Neural progenitor cell (in vitro differentiated cells): ENCODE results near the gene ALG14.

DNA sequence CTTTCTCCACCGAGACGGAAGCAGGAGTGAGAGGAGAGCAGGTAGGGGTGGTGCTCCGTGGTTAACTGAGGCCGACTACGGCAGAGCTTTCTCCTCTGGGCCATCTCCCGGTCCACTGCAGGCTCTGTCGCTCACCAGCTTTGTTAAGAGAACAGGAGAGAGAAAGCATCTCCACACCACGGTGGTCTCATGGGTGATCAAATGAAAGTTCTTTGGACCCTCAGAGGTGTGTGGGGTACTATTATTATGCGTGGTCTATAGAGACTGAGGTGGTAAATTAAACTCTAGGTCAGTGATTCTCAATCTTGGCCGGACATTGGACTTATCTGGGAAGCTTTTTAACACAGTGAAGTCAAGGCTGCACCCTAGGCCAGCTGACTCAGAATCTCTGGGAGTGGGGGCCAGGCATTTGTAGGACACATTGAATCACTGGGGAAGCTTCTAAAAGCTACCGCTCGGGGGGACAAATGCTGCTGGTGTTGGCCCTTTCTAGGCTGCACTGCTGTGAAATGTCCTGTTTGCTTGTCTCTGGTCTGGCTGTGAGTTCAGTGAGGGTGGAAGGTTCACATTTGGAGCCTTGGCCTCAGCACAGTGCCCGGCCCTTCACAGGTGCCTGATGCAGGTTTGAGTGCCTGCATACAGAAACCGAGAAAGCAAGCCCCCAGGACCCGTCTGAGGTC, 24.9 kb downstream of the ABCA4 start:
- RAMPAGE, long total RNA = no peak

GRCh38 chr1:94125640-94125963, 4.7 kb upstream of the ABCA4 start:
- RAMPAGE, long total RNA = no peak

GRCh38 chr1:94234593-94235241, 2.7 kb downstream of the ARHGAP29 start:
- RAMPAGE, long total RNA = no peak

DNA sequence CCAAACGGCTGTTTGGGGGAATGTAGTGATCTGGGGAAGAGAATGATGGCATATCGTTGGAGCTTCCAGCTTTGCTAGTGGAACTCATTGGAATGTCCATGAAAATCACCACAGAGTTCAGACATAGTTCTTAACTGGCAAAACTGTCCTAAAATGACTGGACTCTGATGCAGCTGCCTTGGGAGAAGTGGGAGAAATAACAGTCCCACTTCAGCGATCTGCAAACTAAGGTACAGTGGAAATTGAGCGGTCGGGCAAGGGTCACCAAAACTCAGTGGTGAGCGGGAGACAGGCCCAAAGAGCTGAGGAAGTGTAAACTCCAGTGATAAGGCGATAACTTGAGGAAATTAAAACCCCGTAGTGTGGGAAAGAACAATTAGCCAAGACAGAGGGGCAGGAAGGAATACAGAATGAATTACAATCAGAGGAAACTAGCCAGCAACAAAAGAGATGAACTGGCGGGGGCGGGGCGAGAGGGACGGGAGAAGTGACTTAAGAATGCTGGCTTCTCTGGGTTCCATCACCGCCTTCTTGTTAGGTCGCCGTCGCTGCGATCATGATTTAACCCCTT, 89.8 kb upstream of the ARHGAP29 start:
- RAMPAGE, long total RNA = no peak

- RAMPAGE, long total RNA = no peak
These were observed 37.1 kb downstream of the F3 start for GRCh38 chr1:94504415-94504836.

DNA sequence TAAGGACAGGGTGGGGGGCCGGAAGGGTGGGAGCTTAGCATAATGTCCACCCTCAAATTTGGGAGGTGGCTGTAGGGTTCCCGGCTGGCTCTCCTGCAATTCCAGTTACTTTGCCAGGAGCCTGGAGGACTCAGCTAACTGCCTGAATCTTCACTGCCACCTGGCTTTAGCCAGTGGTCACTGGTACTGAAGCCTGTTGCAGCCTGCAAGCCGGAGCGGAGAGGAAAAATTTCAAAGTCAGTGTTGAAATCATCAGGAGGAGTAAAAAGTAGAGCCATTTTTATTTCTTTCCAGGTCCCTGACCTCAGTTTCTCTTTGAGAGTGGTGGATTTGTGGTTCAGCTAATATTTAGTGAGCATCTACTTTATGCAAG, 57.9 kb upstream of the F3 start:
- RAMPAGE, long total RNA = no peak

GRCh38 chr1:94621347-94621879, 79.9 kb upstream of the F3 start:
- RAMPAGE, long total RNA = no peak

- RAMPAGE, long total RNA = no peak
These were observed 135.2 kb upstream of the F3 start for GRCh38 chr1:94676784-94677080.

DNA sequence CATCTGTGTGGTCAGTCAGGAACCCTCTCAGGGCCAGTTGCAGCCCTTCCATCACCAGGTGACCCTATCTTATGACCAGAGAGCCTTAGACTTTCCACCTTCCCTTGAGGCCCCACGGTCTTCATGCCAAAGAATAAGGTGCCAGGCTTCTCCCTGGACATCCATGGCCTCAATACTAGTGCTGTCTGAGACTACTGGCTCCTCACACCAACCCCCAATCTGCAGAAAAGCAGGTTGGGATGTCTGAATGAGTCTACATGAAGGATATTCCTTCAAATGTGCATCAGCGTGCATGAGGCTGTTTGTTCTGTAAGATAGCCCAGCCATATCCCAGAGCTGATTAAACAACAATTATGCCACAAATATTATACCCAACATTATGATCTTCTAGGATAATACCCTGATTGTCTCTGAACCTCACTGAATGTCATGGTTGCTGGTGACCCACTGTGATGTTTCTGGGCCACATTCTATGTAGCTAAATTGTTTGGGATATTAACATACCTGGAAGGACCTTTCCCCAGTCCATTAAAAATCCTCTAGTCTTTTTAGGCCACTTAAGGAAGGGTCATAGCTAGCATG, 51.0 kb upstream of the SLC44A3 start:
- RAMPAGE, long total RNA = no peak

GRCh38 chr1:94860367-94861130, 40.4 kb downstream of the SLC44A3 start:
- RAMPAGE, long total RNA = no peak

GRCh38 chr1:94866125-94867011, 46.2 kb downstream of the SLC44A3 start:
- RAMPAGE, long total RNA = no peak

DNA sequence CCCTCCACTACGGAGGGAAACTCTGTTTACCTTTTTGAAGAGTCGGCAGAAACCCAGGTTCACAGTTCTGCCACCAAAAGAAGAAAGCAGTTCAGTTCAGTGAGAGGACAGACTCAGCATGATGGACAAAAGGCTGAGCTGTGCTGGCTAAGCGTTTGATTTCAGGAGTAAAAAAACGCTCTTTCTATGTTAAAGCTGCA, 42.4 kb downstream of the CNN3 start:
- RAMPAGE, long total RNA = no peak

DNA sequence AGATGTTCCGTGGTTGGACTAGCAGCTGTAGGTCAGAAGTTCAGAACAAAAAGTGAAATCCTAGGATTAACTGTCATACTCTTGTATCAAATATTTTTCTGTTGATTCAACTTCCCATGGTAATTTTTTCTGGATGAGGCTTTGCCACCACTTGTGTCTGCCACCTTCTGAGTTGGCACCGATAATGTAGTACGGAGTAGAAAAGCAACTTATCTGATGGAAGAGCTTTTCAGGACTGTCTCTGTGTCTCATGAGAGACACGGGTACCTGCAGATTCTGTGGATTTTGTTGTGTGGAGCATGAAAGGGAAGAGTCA, 44.6 kb upstream of the CNN3 start:
- RAMPAGE, long total RNA = no peak

GRCh38 chr1:95069296-95070178, 3.2 kb downstream of the ALG14 start:
- RAMPAGE, long total RNA = no peak

- RAMPAGE, long total RNA = start-site peak on the minus strand at chr1:95072898-95072967, 52 and 51 reads in 2 replicates
These were observed at the start of gene ALG14 for GRCh38 chr1:95071961-95073135. ALG14 (minus strand) TSS chr1:95072951.

DNA sequence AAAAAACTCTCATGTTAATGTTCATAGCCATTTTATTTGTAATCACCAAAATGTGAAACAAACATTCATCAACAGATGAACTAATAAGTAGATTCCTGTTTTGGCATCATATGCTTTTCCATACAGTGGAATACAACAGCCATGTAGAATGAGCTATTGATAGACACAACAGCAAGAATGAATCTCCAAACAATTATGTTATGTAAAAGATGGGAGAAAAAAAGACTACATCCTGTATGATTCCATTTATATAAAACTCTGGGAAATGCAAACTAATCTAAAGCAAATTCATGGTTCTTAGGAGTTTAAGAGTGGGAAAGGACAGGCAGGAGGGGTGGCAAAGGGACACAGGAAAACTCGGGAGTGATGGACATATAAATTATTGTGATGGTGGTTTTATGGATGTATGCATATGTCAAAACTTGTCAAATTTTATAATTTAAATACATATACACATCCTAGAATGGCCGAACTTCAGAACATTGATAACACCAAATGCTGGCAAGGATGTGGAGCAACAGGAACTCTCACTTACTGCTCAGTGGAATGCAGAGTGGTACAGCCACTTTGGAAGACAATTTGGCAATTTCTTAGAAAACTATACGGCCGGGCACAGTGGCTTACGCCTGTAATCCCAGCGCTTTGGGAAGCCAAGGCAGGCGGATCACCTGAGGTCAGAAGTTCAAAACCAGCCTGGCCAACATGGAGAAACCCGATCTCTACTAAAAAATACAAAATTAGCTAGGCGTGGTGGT, 34.1 kb downstream of the PTBP2 start:
- RAMPAGE, long total RNA = no peak

DNA sequence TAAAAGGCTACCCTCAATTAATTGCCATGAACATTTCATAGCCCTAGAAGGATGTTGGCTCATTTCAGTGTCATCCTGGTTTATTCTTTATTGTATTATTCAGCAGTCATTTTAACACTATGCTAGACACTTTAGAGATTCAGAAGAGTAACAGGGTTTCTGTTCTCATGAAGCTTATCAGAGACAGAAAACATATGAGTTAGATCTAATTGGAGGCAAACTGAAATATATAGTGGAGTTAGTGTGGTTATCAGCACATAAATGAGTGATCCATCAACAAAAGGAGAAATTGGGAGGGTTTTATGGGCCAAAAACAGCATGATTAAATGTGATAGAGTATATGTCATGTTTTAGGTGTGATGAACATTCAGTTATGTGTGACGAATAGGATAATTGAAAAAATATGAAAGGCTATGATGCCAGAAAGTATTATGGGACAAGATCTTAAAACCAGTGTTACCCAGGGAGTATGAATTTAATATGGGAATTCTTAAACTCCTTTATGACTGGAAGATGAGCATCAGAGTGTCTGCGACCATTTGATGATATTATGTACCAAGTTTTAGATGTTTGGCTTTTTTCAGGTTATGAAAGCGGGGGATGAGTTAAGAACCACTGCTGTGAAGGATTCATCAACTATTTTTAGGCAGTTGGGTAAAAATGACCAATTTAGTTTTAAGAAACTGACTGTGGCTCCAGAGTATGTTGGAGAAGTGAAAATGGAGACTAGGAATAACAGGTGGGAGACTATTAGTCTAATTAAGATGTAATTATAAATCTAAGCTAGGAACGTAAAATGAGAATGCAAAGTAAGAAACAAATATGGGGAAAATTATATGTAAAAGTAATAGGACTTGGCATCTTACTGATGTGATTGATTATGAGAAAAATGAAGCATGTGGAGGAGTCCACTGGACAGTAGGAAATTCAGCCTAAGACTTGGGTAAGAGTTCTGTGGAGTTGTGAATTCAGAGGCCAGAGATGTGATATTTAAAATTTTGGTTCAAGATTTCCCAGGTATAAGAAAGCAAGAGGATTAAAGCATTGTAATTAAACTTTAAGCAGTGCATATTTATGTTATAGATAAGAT, 73.3 kb downstream of the PTBP2 start:
- RAMPAGE, long total RNA = no peak

DNA sequence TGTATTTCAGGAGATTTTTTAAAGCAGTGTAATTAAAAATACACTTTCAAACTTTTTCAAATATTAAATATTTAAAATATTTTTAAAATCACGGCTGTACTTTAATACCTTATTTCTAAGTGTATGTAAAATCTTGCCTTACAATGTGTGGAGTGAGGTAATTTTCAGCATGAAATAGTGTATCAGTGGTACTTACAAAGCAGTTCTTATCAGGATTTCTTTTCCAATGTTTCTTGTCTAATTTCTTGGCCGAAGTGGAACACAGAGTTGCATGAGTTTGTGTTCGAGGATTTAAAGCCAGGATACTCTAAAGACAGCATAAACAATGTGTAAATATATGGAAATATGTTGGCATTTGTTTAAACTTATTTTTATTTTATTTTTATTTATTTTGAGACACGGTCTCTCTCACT, 37.8 kb downstream of the DPYD start:
- RAMPAGE, long total RNA = no peak

DNA sequence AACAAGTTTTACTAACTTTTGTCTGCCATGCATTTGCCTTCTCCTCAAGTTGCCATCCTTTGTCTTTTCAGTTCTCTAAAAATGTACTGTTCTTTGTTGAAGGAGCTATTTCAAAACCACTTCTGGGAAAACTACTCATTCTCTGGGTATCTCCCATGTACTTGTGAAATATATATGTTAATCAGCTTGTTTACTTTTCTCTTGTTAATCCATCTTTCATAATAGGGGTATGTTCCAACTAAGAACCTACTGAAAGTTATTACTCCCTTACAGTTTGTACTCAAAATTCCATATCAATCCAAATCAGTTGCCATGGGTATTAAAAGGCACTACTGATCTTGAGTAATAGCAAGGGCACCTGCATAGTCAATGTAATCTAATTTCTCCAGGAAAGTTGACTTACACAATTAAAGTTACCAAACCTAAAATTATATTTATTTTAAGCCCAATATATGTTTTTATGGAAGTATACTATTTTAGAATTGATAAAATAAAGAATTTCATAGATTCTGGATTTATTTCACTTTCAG, 16.2 kb downstream of the DPYD start:
- RAMPAGE, long total RNA = no peak

DNA sequence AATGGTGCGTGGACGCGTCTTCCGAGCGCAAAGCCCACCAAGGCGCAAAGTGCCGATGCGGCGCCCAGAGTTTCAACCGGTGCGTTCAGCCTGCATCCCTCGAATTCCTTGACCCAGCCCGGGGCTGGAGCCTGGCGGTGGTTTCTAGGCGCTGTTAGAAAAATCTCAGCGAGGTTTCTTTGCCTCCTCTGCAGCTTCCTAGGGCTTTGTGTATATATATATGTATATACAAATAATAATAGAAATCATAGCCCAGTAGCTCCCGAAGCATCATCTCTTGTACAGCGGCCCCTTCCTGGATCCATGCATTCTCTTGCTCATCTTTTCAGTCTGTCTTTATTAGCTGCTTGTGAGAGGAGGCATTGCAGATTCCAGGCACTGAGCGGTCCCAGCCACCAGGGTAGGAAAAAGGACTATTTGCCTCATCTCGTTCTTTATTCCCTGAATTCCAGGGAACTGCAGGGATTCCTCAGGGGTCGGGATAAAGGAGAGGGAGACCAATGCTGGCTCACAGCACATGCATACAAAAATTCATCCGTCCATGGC, 674 bp upstream of the PLPPR5 start:
- RAMPAGE, long total RNA = no peak